Skeletal muscle satellite cell (primary cell): ENCODE data around the genes E2F8 and BBOX1.

DNA sequence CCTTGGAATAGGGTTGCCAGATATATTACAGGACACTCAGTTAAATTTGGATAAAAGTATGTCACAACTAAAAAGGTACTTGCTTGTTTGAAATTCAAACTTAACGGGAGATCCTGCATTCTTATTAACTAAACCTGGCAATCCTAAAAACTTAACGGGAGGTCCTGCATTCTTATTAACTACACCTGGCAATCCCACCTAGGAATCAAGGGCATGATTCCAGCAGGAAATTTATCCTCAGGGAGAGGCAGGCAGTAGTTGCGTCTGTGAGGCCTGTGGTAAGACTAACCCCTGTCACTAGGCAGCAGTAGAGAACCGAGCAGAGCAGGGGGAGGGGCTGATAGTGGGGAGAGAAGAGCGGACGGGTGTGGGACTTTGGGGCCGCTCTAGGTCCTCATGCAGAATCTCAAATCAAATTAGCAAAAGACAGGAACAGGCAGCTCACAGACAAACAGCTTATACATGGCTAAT lies 30.2 kb upstream of the TMEM86A start:
- CAGE, long polyA plus RNA = no peak

GRCh38 chr11:18721423-18722258 lies 4.3 kb downstream of the IGSF22 start:
- CAGE, long polyA plus RNA = no peak

DNA sequence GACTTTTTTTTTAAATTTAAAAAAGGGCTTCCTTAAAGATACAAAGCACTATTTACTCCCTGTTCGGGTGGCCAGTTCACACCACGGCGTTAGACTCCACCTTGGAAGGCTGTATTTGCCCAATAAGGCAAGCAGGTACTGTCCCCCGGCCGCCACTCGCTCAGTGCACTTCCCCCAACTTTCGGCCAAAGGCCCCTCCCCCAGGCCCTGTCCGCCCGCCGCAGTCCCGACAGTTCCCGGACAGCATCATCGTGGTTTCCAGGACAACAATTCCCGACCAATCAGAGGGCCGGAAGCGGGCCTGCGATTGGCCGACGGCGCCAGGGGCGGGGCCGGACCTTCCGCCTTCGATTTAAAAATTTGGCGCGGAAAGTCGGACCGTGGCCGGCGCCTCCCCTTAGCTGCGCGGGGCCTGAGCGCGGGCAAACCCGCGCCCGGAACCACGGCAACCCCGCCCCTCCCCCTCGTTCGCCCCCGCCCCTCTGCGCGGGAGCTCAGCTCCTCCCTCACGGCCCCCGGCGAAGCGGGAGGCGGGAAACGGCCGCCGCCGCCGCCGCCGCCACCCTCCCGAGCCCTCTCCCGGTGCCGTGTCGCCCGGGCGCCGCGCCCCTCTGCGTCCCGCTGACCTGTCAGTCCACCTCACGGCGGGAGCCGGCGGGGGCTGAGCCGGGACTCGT lies at the start of gene E2F8:
E2F8 (minus strand) TSS at position 165 of the 677 bp plus-strand sequence.
- CAGE, long polyA plus RNA = no peak

GRCh38 chr11:19440874-19441498 lies 200.2 kb upstream of the E2F8 start:
- CAGE, long polyA plus RNA = no peak

- CAGE, long polyA plus RNA = no peak
These were observed 201.5 kb upstream of the E2F8 start for GRCh38 chr11:19442039-19442857.

DNA sequence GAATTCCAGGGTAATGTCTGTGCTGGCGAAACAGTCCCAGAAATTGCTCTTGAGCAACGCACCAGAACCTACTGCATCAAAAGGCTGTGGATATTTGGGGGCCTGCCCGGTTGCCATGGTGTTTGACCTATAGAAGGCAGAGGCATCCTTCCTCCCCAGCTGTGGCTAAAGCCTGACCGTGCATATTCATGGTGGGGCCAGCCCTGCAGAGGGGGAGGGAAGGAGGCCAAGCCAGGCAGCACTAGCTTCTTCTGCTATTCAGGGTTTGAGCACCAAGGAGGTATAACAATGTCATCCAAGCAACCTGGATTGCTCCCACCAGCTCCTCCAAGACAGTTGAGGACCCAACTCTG lies 215.0 kb upstream of the E2F8 start:
- CAGE, long polyA plus RNA = no peak

DNA sequence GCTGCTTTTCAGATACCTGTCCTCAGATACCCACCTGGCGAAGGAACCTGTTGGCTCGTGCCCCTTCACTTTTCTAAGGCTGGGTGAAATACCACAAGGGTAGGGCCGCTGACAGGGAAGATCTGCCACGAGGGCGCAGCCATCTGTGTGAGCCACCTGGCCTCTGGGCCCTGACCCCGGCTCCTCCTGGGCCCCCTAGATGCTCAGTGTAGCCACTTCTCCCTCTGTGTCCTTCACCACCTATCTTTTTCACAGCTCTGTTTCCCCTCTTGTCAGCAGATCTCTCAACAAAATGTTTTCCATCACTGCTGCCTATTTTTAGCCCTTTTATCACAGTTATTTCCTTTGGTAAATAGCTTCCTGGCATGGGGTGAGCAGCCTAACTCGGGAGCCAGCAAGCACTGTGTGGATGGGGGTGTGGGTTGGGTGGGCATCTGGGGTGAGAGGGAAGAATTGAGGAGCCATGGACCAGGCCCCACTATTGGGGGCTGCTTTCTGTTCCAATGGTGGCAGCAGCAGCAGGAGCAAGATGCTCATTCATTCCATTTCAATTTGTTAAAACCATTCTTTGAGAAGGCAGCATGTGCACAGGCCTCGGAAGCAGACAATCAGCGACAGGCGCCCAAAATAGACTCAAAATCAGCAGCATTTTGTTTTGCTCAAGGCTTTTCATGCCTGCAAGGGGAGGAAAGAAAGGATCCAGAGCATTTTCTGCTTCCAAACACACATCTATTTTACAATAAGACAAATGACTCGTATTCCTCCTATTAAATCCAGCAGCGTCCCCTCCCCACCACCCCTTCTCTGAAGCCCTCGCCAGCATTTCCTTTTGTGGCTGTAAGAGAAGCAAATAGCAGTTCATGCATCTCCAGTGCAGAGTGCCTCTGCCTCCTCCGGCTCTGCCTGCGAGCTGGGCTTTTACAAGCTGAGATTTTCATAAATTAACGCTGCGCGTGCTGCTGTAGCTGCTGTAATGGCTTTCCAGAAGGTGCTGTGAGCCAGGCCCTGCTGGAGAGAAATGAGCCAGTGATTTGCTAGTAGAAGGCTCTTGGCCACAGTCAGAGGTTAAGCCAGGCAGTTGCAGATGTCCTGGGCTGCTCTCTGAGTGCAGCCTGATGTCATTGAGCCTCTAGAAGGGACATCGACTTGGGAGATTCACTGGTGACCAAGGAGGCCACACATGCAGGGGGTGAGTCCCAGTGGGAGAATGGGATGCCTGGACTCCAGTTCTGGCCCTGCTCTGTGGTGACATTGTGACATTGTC lies 134.9 kb upstream of the NAV2 start:
- CAGE, long polyA plus RNA = no peak

DNA sequence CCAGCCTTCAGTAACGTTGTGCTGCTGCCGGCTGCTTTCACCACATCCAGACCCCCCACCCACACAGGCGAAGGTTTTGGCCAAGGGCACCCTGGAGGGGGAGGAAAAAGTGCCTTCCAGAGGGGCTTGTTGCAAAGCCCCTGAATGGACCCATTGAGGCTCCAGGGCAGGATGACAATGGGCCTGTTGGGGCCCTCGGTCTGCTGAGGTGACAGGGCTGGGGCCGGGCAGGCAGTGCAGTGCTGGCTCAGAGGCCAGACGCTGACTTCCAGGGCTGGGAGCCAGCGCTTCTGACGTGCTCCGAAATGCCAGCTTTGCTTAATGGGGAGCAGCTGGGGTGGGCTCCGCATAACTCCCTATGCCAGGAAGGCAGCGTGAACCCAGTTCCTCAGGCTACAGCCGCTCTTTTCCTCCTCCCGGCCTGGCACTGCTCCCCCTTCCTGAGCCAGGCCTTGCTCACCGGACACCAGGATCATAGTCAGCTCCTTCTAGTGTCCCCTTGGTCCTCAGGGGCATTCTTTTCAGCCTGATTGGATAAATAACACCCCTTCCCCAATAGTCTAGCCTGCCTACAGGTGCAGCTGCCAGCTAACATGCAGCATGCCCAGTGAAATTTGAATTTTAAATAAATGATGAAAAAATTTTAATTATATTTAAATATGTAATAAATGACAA lies 17.8 kb downstream of the NAV2 start:
- CAGE, long polyA plus RNA = no peak

DNA sequence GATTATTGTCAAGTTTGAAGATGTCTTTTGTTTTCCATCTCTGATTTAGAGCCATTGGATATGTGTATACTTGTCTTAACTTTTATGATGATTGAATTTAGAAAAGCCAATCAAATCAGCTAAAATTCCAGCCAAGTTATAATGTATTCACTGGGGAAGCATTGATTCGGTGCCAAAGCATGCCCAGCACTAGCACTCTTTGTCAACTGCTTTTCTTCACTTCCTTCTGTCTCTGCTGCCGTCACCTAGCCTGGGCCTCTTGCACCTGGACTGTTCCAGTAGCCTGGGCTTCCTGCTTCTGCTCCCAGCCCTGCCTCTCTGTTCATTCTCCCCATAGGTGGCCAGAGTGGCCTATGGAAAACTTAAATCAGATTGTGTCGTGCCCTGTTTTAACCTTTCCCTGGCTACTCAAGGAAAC lies 80.7 kb downstream of the NAV2 start:
- CAGE, long polyA plus RNA = no peak

DNA sequence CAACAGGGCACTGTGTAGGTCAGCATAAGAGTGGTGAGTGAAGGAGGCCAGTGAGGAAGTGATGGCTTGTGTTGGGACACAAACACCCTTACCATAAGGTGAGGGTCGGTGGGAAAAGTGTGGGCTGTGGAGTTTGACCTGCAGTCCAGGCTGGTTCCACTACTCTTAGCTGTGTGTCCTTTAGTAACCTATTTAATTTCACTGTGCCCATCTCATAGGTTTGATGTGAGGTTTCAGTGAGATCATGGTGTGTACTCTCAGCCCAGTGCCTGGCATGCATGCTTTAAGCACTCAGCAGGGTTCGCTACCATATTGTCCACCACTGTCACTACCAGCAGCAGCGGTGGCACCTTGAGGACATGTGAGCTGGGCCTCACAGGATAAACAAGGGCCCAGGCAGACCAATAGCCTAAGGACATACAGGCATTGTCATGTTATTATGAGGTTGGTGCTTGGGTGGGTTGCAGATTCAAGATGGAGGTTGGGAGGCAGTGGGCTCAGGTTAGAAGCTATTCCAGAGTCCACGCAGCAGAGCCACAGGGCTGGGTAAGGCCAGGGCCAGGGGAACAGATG lies 201.8 kb downstream of the DBX1 start:
- CAGE, long polyA plus RNA = no peak

- CAGE, long polyA plus RNA = no peak
These were observed 136.0 kb downstream of the DBX1 start for GRCh38 chr11:20024034-20024929.

- CAGE, long polyA plus RNA = no peak
These were observed 1.0 kb downstream of the PRMT3 start for GRCh38 chr11:20388498-20388949.

DNA sequence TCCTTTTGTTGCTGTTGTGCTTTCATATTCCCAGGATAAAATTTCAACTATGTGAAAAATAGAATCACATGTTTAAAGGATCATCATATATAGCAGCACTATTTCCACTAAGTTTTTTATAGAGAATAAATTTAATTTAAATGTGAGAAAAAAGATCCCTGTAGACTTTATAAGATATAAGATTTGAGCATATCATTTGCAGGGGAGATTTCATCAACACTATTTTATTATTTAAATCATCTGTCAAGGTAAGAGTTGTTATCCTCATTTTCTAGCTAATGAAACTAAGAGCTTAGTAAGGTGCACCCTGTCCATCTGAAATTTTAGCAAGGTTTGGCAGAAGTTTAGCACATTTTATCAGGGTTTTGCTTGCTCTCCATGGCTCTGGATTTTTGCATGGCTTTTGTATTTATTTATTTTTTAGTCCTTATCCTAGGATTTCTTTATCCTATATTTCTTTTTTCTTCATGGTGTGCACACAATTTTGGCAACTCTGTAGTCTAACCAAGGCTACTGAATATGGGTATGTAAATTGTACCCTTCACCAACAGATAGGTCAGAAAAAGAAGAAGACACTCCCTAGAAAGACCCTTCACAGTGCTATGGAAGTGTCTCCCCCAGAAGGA lies 9.3 kb downstream of the GAS2 start:
- CAGE, long polyA plus RNA = no peak

DNA sequence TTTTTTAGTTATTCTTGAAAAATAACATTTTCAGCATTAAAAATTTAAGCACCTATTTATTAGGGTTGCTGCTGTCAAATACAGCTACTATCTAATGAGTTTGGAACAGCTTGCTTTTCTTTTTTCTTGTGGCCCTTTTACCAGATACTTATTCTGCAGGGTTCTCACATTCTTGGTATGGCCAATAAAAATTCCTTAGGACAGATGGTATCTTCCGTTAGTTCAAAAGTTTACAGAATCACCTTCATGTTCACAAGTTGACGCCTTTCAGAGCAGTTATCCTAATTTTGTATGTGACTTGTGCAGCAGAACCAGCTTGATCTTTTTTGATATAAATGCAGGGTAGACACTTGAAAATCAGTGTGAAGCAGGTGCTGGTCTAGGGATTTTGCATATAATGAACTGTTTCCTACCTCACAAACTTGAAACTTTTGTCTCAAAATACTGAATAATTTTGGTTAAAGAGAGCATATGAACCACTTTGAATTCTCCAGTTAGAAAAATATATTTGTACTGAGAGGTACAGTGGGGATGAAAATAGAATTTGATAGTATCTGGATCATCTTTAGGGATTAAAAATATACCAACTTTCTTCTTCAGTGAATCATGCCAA lies 13.7 kb downstream of the GAS2 start:
- CAGE, long polyA plus RNA = no peak

- CAGE, long polyA plus RNA = no peak
These were observed 98.2 kb downstream of the MUC15 start for GRCh38 chr11:26473910-26474163.

DNA sequence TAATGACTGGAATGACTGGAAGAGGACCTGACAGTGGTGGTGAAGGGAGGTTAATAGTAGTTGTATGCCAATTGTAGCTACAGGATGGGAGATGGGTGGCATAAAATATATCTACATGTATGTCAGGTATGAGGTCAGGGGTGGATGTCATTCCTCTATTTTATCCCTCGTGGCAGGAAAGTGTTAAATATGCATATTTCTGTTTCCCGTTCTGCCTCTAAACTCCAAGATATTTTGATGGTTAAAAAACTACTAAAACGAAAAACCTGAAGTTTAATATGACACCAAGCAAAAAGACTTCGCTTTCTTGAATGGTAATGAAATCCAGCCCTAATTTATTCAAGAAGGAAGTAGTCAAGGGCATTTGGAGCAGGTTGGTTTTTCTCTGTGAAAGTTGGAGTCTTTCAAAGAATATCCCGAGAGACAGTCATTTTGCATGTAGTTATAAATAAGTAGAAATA lies 51.3 kb downstream of the SLC5A12 start:
- CAGE, long polyA plus RNA = no peak

DNA sequence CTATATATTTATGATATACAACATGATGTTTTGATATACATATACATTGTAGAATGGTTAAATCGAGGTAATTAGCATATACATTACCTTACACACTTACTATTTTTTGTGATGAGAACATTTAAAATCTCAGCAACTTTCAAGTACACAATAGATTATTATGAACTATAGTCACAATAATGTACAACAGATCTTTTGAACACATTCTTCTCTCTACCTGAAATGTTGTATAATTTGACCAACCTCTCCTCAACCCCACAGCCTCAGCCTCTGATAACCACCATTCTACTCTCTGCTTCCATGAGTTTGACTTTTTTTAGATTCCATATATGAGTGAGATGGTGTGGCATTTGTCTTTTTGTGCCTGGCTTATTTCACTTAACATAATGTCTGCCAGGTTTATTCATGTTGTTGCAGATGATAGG lies 34.8 kb upstream of the SLC5A12 start:
- CAGE, long polyA plus RNA = no peak

- CAGE, long polyA plus RNA = no peak
These were observed 127.1 kb upstream of the SLC5A12 start for GRCh38 chr11:26848871-26849457.

DNA sequence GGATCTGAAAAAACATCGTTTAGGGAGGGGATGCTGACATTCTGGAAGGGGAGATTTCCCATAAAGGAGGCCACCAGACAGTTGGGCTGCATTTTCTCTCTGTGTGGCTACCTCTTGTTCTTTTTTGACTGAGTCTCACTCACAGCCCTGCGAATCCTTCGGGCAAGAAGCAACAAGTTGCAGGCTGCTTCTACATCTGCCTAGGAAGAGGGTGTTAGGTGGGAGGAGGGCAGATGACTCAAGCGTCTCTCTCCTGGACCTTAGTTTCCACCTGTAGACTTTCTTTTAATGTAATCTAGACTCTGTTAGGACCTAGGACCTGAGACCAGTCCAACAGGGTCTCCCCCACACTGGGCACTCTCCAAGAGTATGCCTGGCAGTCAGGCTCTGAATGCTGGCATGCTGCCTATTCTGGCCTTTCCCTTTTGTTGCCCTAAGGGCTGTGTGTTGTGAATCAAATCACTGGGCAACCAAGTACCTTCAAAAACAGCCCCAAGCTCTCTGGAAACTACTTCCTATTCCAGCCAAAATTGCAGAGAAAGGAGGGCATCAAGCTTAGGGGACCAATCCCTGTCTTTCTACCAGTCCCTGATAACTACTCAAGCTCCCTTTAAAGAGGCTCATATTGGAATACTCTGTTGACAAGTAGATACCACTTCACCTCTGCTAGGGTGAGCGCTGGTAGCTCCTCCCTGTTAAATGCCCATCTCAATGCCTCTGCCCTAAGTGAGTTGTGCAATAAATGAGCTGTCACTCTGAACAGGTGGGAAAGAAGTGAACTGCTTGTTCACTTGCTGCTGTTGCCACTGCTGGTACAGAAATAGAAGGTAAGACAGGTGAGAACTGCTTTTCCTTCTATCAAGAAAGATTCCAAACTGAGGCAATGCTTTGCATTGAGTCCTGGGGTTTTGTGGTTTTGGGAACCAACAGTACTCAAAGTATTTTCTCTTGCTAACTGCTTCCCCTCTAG lies at the start of gene BBOX1:
BBOX1 (plus strand) TSS at position 623 of the 970 bp plus-strand sequence.
- CAGE, long polyA plus RNA = no peak

- CAGE, long polyA plus RNA = no peak
These were observed 45.4 kb upstream of the CCDC34 start for GRCh38 chr11:27408338-27408793.